AG09319 (cell line): ENCODE measurements around a stretch of chr16.

- RRBS: no CpG with 5 or more reads among the region's 23 CpGs
Observed at GRCh38 chr16:87848693-87849514, 20.4 kb downstream of the SLC7A5 start.

DNA sequence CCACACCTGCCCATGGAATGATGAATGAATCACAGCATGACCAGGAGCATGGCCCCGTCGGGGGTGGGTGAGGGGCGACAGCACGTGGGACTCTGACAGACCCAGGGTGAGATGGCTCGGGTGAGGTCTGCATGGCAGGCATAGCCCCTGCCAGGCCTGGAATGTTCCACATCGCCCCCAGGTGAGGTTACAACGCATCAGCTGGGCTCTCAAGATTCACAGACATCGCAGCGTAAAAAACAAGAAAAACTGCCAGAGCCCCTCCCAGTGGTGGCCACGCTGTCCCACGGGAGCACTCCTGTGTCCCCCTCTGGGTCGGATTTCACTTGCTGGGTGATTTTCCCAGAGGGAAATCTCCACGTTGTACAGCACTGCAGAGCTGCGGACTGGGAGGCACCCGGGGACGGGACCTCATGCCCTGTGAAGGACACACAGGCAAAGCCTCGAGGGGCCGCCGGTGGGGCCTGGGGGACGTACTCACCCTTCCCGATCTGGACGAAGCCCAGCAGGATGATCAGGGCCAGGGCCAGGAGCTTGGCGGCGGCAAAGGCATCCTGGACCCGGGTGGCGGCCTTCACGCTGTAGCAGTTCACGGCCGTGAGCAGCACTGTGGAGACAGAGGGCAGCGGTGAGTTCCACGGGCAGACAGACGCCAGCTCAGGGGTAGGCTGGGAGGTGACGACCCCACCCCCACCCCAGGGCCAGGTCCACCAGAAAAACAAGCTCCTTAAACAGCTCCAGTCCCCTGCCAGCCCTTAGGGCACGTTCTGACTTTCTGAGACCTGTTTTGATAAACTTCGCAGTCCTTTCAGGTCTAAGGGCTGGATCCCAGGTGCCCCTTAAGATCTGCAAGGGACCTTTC, 17.8 kb downstream of the SLC7A5 start:
- RRBS: 94% methylated on average over 7 of the region's 35 CpGs

GRCh38 chr16:87897479-87898132, 28.3 kb upstream of the SLC7A5 start:
- RRBS: no CpG with 5 or more reads among the region's 15 CpGs

GRCh38 chr16:87935981-87936288, 394 bp downstream of the CA5A start:
- RRBS: no CpG with 5 or more reads among the region's 11 CpGs

- RRBS: no CpG with 5 or more reads among the region's 18 CpGs
Observed at GRCh38 chr16:87952745-87953204, 1.5 kb downstream of the BANP start.

GRCh38 chr16:88077185-88077942, 126.1 kb downstream of the BANP start:
- RRBS: no CpG with 5 or more reads among the region's 25 CpGs

GRCh38 chr16:88086670-88087192, 135.5 kb downstream of the BANP start:
- RRBS: no CpG with 5 or more reads among the region's 18 CpGs

DNA sequence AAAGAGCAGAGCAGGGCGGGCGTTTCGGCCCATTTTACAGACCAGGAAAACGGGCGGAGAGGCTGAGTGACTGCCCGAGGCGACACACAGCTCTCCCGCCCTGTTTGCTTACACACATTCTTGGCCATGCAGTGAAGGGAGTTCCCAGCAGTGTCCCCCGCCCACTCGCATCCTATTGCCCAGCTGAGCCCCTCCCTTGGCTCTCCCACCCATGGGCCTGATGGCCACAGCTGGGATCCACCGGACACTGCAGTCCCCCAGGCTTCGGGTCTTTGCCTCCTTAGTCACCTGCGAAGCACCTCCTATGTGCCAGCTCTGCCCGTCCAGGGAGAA, 136.8 kb downstream of the BANP start:
- RRBS: no CpG with 5 or more reads among the region's 14 CpGs

DNA sequence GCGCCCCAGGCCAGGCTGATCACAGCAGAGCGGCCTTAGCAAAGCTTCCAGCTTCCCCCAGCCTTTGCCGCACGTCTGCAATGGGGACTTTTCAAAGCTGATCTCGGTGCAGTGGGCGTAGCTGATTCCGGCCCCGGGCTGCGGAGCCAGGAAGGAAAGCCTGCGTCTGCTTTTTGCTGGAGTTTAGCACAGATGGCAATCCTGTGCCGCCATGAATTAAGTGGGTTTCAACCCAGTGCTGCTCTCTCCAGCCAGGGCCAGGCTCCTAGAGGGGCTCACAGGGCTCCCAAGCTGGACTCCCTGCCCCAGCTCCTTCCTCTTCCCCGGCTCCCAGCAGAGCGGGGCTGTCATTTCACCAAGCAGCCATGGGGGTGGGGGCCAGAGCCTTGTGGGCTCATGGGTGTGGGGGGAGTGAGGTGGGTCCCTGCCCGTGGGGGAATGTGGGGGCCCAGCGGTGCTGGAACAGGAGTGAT, 140.7 kb downstream of the BANP start:
- RRBS: no CpG with 5 or more reads among the region's 15 CpGs

DNA sequence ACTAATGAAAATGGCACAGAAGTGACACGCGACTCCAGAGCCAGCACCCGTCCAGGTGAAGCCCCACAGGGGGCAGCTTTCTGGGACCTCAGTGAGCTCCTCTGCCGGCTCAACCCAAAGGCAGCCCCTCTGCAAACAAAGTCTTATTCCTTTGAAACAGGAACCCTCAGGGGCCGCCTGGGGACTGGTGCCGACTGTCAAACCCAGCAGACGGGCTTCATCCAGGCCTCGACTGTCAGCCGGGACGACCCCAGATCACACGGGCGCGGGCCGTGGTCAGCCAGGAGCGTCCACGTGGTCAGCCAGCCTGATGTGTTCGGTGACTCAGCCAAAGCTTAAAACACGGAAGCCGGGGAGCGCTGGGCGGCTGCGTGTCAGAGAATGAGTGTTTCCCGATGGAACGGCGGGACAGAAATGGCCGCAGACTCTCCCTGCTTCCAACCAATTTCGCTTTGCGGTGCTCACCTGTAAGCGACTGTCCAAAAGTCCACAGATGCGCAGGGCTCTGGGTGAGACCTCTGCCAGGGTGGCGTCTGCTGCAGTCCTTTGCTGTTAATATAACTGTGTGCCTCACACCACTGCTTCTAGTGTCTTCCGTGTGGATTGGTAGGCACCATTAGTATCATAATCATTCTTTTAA, 199.9 kb downstream of the BANP start:
- RRBS: no CpG with 5 or more reads among the region's 32 CpGs

DNA sequence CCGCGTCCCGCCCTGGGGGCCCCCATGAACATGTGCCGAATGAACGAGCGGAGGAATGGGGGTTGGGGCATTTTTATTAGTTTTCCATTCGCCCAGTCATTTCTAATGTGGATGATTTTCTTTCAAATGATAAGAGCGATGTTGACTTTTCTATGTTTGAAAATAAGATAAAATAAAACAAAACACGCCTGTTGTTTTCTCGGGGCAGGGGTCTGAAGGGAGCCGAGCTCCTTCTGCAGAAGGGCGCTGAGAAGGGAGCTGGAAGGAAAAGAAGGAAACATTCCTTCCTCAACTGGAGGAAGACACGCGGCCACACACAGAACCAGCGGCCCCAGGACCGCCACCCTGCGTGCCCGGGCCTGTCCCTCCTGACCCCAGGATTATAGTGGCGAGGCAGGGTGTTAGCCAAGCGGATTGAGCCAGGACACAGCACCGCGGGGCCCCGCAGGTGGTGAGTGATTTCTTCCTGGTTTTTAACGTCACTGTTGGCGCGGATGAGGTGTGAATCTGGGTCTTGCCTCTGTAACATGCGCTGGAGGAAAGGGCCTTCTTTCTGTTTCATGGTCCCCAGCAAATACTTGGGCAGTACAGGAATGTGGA, 158.8 kb upstream of the ZNF469 start:
- RRBS: no CpG with 5 or more reads among the region's 27 CpGs

GRCh38 chr16:88298188-88298660, 84.5 kb upstream of the ZNF469 start:
- RRBS: 23% methylated on average over 5 of the region's 12 CpGs

DNA sequence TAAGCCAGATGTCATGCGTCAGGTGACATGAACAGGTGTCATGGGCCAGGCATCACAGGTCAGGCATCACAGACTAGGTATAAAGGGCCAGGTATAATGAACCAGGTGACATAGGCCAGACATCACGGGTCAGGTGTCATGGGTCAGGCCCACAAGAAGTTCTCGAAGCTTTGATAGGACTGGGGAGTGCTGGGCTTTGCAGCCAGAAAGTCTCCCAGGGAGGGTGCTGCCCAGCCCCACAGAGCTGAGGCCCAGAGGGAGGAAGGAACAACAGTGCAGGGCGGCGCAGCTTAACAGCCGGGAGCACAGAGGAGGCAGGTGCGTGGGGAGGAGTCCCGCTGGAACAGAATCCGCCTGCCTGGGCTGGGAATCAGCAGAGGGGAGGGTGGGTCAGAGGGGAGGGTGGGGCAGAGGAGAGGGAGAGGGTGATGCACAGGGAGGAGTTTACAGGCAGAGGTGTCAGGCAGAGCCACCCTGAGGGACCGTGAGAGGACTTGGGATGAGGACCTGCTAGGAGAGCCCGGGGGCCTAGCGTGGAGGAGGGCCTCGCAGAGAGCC, 42.3 kb upstream of the ZNF469 start:
- RRBS: 87% methylated on average over 3 of the region's 13 CpGs

DNA sequence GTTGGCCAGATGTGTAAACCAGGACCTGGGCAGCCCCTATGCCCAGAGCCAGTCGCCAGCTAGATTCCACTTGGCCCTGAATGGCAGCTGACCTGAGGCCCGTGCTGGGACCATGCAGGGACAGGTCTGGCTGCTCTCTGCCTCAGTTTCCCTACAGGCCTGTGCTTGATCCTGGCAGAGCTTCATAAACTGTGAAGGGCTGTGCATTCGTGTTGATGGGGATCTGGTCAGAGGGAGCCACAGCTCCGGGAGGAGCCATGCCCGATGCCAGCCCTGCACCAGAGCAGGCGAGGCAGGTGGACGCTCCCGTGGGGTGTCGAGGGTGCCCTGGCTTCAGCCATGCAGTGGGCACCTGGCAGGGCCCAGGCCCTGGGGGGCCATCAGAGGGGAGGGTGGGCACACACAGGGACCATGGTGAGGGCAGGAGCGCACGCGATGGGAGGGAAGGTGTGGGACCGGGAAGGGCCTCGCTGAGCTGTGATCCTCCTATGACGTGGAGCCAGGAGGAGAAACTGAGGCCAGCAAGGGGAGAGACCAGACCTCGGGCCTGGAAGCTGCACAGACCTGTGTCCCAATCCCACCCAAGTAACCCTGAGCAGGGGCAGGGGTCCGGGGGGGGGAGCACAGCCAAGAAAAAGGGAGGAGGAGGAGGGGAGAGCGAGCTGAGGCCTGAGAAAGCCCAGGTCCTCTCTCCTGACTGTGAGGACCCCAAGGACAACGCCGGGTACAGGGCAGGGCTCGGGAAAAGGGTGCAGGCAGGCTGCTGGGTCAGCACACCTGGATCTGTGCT, 22.0 kb downstream of the ZFPM1 start:
- RRBS: no CpG with 5 or more reads among the region's 21 CpGs

DNA sequence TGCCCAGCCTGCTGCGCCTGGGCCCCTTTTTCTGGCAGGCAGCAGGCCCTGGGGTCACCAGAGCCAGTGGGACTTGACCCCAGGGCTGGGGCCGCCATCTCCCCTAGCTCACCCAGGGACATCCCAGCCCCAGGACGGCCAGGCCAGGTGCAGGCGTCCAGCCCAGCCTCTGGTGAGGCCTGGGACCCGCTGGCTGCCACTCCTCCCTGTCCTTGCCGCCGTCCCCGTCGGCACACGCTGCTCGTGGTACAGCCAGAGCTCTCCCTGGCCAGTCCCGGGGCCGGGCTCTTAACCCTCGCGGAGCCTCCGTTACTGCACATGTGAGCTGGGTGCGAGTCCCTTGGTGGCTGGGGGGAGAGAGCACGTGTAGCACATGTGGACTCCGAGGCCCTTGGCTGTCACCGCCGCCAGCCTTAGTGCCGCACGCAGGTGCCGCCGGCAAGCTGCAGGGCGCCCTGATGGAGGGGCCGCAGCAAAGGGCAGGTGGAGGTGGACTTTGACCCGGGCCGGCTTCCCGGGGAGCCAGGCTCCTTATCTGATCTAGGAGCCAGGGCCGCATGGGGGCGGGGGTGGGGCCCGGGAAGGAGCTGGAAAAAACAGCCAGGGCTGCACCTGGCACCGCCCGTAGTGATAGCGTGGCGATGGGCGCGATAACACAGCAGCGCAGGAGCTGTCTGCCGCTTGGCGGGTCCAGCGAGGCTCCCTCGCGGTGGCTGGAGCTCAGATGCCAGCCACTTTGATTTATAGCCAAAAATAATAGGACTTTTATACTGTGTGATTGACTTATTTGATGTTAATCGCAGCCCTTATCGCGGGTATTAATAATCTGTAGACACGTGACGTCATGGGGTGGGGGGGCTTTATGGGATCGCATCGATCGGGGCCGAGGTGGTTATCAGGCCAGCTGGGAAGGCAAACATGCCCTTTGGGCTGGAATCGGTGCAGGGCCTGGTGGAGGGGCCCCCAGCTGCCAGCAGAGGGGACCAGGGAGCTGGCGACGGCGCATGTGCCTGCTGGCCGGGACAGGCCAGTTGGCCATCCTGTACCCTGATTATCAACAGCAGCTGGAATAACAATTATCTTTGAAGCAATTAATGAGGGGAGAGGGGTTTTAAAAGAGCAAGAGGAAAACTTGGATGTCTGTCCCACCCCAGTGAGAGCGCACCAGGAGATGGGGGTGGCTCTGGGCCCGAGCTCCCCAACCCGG, 35.1 kb downstream of the ZFPM1 start:
- RRBS: 88% methylated on average over 9 of the region's 62 CpGs

DNA sequence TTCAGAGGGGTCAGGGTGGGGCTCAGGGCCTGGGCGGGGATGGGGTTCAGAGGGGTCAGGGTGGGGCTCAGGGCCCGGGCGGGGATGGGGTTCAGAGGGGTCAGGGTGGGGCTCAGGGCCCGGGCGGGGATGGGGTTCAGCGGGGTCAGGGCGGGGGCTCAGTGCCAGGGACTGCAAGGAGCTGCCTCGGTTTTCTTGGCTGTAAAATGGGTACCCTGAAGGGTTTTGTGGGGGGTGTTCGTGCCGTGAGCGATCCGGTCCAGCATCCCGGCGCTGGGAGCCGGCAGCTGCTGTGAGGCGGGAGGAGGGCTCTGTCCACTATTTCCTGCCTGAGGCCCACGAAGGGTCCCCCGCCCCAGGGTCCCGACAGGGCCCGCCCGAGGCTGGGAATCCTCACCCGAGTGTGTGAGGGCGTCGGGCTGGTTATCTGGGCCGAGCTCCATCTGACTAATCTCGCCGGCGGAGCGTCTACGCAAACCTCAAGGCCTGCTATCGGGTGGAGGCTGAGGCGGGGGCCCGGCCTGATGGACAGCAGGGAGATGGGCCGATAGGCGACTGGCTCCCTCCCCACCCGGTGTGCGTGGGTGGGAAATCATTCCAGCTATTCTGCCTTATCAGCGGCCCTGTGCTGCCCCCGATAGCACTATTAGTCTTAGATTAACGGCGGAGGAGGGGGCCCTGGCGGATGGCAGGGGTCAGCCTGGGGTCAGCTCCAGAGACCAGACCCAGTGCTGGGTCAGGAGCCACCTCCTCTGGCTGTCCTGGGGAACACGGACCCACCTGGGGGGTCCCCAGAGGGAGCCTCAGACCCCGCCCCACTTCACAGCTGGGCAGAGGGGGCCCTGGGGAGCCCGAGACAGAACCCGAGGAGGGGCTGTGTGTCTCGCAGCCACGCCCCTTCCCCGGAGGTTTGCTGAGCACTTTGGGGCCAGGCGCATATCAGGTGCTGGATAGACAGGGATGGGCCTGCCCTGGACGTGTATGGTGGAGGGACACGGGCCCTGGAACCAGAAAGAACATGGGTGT, 44.6 kb downstream of the ZFPM1 start:
- RRBS: 90% methylated on average over 10 of the region's 52 CpGs

DNA sequence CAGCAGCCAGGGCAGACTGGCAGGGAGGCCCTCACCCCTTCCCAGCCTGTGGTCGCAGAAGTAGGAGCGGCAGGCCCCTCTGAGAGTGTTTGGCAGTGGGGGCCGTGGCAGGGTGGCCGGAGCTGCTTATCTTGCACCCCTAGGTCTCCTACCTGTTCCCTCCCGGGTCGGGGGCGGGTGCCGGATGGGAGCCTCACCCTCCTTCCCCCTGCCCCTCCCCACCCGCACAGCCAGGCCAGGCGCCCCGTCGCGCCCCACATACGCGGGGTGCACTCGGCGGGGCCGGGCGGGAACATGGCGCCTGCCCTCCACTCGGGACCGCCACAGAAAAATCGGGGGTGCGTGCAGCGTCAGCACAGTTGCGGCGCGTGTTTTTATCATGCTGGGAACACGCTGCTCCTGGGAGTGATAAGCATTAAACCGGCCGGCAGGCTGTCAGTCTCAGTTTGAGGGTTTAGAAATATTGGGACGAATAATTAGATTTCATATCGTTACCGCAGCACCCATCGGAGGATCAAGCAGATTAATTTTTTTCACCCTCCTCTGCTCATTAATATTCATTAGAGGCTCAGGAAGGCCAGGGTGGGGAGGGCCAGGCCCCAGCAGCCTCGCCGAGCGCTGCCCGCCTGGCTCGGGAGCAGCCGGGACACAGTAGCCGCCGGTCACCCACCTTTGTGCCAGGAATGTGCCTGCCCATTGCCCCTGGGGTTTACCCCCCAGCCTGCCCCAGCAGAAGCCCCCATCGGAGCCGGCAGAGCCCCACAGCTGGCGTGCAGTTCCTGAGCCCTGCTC, 46.4 kb upstream of the ZC3H18 start:
- RRBS: 24% methylated on average over 3 of the region's 46 CpGs

- RRBS: no CpG with 5 or more reads among the region's 7 CpGs
Observed at GRCh38 chr16:88579675-88579943, 9.4 kb downstream of the ZC3H18 start.

- RRBS: no CpG with 5 or more reads among the region's 8 CpGs
Observed at GRCh38 chr16:88588608-88589229, 18.5 kb downstream of the ZC3H18 start.

- RRBS: no CpG with 5 or more reads among the region's 23 CpGs
Observed at GRCh38 chr16:88616053-88616961, 22.1 kb upstream of the IL17C start.